Adrenal gland (tissue), 7 donors: ENCODE measurements around the gene GGT6.

- PRO-cap, 3 experiments = no peak in any of the 3 experiments
- RAMPAGE, long total RNA, 4 experiments = no peak in any of the 4 experiments
- RRBS = no CpG with 5 or more reads among the region's 12 CpGs
Observed at GRCh38 chr17:3869656-3870275, 23.1 kb downstream of the CAMKK1 start.

- PRO-cap, 3 experiments = peak in 2 of 3 experiments; most common plus-strand start chr17:3894977 (in 1); most common minus-strand start chr17:3894986 (in 2)
- RAMPAGE, long total RNA, 4 experiments = no peak in any of the 4 experiments
- RRBS = 45% methylated on average over 2 of the region's 10 CpGs
Observed at GRCh38 chr17:3894504-3895479, 1.9 kb upstream of the CAMKK1 start.

DNA sequence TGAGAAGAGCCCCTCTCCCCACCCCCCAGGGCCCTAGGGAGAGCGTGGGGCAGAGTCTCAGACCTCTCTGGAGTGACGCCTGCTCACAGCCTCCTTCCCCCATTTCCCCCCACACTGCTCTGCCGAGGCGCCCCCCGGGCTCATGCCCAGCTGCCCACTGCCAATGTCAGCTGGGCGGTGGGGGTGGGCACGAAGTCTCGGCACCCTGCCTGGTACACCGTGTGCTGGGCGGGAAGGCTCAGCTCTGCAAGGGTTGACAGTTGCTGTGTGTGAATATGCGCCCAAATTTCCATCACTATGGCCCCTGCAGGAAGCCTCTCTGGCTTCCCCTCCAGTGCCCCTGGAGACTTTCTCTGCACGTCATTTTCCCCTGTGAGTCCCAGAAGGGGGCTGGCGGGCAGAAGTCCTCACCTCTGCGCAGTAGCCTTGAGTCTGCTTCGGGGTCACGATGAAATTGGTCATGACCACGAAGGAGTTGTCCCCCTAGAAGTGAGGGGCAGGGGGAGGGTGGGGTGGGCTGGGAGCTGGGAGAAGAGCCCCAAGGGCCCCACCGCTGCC is 11.7 kb upstream of the CAMKK1 start:
- PRO-cap, 3 experiments = no peak in any of the 3 experiments
- RAMPAGE, long total RNA, 4 experiments = no peak in any of the 4 experiments
- RRBS = no CpG with 5 or more reads among the region's 18 CpGs

GRCh38 chr17:3944500-3944936 is 19.7 kb downstream of the ATP2A3 start:
- PRO-cap, 3 experiments = peak in 3 of 3 experiments; most common minus-strand start chr17:3944774 (in 1)
- RAMPAGE, long total RNA, 4 experiments = no peak in any of the 4 experiments
- RRBS = 54% methylated on average over 5 of the region's 25 CpGs

- PRO-cap, 3 experiments = no peak in any of the 3 experiments
- RAMPAGE, long total RNA, 4 experiments = no peak in any of the 4 experiments
- RRBS = 96% methylated on average over 4 of the region's 22 CpGs
Observed at GRCh38 chr17:3951343-3951862, 12.8 kb downstream of the ATP2A3 start.

GRCh38 chr17:3976464-3977247 is 12.4 kb upstream of the ATP2A3 start:
- PRO-cap, 3 experiments = no peak in any of the 3 experiments
- RAMPAGE, long total RNA, 4 experiments = no peak in any of the 4 experiments
- RRBS = 7% methylated on average over 7 of the region's 29 CpGs

DNA sequence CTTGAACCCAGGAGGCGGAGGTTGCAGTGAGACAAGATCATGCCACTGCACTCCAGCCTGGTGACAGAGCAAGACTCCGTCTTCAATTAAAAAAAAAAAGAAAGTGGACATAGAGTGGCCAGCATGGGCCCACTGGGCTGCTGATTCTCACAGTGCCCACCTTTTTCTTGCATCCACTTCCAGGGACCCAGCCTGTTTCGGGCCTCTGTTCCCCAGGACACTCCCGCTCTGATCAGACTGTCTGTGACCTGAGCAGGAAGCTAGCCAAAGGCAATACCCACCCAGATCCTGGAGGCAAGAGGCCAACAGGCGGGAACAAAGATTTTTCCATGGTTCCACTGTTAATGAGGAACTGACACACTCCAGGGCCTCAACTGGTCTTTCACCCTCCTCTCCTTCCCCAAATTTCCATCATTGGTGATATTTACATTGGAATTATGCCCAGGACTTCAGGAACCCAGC is 14.1 kb upstream of the ATP2A3 start:
- PRO-cap, 3 experiments = no peak in any of the 3 experiments
- RAMPAGE, long total RNA, 4 experiments = no peak in any of the 4 experiments
- RRBS = no CpG with 5 or more reads among the region's 5 CpGs

- PRO-cap, 3 experiments = no peak in any of the 3 experiments
- RAMPAGE, long total RNA, 4 experiments = no peak in any of the 4 experiments
- RRBS = no CpG with 5 or more reads among the region's 12 CpGs
Observed at GRCh38 chr17:4055895-4056673, 86.7 kb downstream of the ZZEF1 start.

GRCh38 chr17:4059823-4060457 is 82.9 kb downstream of the ZZEF1 start:
- PRO-cap, 3 experiments = no peak in any of the 3 experiments
- RAMPAGE, long total RNA, 4 experiments = no peak in any of the 4 experiments
- RRBS = no CpG with 5 or more reads among the region's 7 CpGs

- PRO-cap, 3 experiments = peak in 3 of 3 experiments; most common plus-strand start chr17:4101295 (in 1); most common minus-strand start chr17:4101322 (in 1)
- RAMPAGE, long total RNA, 4 experiments = no peak in any of the 4 experiments
- RRBS = no CpG with 5 or more reads among the region's 16 CpGs
Observed at GRCh38 chr17:4100785-4101884, 41.7 kb downstream of the ZZEF1 start.

DNA sequence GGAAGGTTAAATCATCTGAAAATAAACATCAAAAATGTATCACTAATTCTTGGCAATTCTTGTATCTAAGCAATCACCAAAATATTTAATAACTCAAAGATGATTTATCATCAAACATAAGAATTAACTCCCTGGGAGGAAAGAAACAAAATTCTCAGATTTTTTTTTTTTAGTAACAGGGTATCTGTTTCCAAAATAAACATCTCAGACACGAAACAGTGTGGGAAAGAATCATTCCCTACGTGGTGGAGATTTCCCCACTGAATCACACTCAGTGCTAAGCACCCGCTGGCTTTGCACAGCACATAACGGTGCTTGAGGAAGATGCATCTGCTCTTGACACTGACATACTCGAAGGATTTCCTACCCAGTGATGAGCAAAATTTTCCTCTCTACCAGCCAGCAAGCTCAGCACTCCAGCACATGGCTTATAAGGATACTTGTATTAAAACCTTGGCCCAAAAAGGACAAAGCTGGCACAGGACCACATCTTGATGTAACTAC is 59.2 kb downstream of the ANKFY1 start:
- PRO-cap, 3 experiments = no peak in any of the 3 experiments
- RAMPAGE, long total RNA, 4 experiments = no peak in any of the 4 experiments
- RRBS = no CpG with 5 or more reads among the region's 5 CpGs

DNA sequence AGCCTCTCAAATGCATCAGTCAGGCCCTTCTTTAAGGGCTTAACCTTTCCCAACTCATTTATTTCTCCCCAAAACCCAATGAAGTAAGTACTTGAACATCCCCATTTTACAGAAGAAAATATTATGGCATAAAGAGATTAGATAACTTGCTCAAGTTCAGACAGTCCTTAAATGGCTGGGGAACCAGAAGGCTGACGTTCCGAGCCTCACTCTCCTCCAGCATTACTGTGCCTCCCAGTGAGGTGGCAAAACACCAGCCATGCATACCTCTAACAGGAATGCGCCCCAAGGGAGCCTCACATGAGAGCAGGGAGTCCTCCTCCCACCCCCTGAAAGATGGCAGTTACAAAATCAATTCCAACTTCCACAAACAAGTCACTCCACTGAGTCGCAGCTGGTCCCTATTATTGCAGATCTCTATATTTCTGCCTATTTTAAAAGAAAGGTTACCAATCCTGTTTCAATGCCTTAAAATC is 55.6 kb downstream of the ANKFY1 start:
- PRO-cap, 3 experiments = no peak in any of the 3 experiments
- RAMPAGE, long total RNA, 4 experiments = no peak in any of the 4 experiments
- RRBS = no CpG with 5 or more reads among the region's 4 CpGs

- PRO-cap, 3 experiments = no peak in any of the 3 experiments
- RAMPAGE, long total RNA, 4 experiments = no peak in any of the 4 experiments
- RRBS = no CpG with 5 or more reads among the region's 2 CpGs
Observed at GRCh38 chr17:4234328-4234976, 29.3 kb downstream of the ANKFY1 start.

GRCh38 chr17:4288752-4289494 is 25.1 kb upstream of the ANKFY1 start:
- PRO-cap, 3 experiments = no peak in any of the 3 experiments
- RAMPAGE, long total RNA, 4 experiments = no peak in any of the 4 experiments
- RRBS = no CpG with 5 or more reads among the region's 6 CpGs

DNA sequence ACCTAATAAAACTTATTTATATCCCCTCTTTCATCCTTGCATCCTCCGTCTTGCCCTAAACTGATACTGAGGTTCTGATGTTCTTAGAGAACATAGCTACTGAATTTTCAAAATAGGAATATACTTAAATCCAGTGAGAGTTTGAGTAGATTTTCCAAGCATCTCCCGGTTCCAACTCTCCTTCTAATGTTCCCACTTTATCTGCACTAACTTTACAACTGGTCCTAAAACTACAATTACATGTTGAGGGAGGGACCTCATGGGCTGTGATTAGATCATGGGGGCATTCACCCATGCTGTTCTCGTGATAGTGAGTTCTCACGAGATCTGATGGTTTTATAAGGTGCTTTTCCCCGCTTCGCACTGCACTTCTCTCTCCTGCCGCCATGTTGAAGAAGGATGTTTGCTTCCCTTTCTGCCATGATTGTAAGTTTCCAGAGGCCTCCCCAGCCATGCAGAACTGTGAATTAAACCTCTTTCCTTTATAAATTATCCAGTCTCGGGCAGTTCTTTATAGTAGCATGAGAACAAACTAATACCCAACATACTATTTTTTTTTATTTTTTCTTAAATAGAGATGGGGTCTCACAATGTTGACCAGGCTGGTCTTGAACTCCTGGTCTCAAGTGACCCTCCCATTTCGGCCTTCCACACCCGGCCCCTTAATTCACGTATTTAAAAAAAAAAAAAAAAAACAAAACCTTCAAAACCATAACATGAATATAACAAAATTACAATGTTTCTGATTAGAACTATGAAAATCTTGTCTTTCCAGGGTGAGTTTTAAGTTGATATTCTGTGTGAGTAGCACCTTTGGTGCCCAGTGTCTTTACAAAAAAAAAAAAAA is 26.0 kb downstream of the UBE2G1 start:
- PRO-cap, 3 experiments = no peak in any of the 3 experiments
- RAMPAGE, long total RNA, 4 experiments = no peak in any of the 4 experiments
- RRBS = no CpG with 5 or more reads among the region's 11 CpGs

- PRO-cap, 3 experiments = no peak in any of the 3 experiments
- RAMPAGE, long total RNA, 4 experiments = no peak in any of the 4 experiments
- RRBS = 33% methylated on average over 2 of the region's 10 CpGs
Observed at GRCh38 chr17:4500960-4501653, 2.4 kb downstream of the SPNS2 start.

- PRO-cap, 3 experiments = no peak in any of the 3 experiments
- RAMPAGE, long total RNA, 4 experiments = no peak in any of the 4 experiments
- RRBS = no CpG with 5 or more reads among the region's 18 CpGs
Observed at GRCh38 chr17:4512711-4513251, 14.1 kb downstream of the SPNS2 start.

DNA sequence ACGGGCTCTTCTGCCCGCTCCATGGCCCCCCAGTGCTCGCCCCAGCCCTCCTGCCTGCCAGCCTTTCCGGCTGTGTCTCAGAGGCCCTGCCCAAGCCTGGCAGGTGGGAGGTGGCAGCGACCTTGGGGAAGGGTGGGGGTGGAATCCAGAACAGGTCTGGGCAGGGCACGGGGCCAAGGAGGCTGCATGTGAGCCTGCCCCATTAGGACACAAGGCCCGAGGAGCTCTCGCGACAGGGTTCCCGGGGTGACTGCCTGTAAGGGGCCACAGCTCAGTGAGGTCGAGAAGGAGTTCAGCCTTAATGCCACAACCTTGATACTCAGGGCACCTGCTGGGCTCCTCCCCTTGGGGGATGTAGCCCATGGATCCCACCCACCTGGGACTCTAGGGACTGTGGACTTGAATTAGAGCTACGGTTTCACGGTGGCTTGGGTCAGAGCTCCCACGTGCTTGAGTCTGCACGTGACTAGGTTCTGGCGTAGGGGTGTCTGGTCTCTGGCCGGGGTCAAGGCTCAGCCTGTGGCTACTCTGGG is at the start of gene GGT6:
Gene GGT6, minus strand, starts transcription at position 79 of the 533 bp plus-strand sequence.
- PRO-cap, 3 experiments = no peak in any of the 3 experiments
- RAMPAGE, long total RNA, 4 experiments = start-site peak on the minus strand in 1 of 4 experiments, centred at position 88 of the sequence, 11 reads per replicate
- RRBS = no CpG with 5 or more reads among the region's 17 CpGs

GRCh38 chr17:4719494-4720437 is 9.3 kb downstream of the ARRB2 start:
- PRO-cap, 3 experiments = peak in 3 of 3 experiments; most common plus-strand start chr17:4720075 (in 1); most common minus-strand start chr17:4719918 (in 1)
- RAMPAGE, long total RNA, 4 experiments = start-site peak on the plus strand in 1 of 4 experiments, at chr17:4720058-4720085 at its widest, 70 reads per replicate
- RRBS = 80% methylated on average over 1 of the region's 22 CpGs

GRCh38 chr17:4721482-4722438 is 9.5 kb upstream of the MED11 start:
- PRO-cap, 3 experiments = peak in 2 of 3 experiments; most common plus-strand start chr17:4721555 (in 1); most common minus-strand start chr17:4721559 (in 2)
- RAMPAGE, long total RNA, 4 experiments = no peak in any of the 4 experiments
- RRBS = no CpG with 5 or more reads among the region's 21 CpGs